Measurements from ENCODE around the genes PLPPR2, RGL3 and RAD23A.

- PRO-cap = no peak
- RAMPAGE, long total RNA = no peak
Observed at GRCh38 chr19:11355040-11355994, at the start of gene PLPPR2. Gene PLPPR2 (plus strand): TSS chr19:11355432.

GRCh38 chr19:11406364-11406872 lies 12.7 kb downstream of the RGL3 start:
- PRO-cap = no peak
- RAMPAGE, long total RNA = no peak

- PRO-cap = no peak
- RAMPAGE, long total RNA = no peak
Observed at GRCh38 chr19:11419217-11419684, at the start of gene RGL3. Gene RGL3 (minus strand): TSS chr19:11419314.

GRCh38 chr19:11440960-11441472 lies 5.6 kb downstream of the PRKCSH start:
- PRO-cap = no peak
- RAMPAGE, long total RNA = no peak

DNA sequence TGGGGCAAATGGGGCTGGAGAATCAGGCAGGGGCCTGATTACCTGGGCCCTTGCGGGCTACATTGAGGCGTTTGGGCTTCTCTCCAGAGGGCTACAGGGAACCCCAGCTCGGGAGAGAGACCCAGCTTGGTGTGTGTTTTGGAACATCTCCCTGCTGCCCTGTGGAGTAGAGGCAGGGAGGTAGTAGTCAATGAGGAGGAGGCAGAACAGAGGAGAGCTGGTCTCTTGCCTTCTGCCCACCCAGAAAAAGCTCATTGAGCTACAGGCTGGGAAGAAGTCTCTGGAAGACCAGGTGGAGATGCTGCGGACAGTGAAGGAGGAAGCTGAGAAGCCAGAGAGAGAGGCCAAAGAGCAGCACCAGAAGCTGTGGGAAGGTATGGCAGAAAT lies 6.7 kb downstream of the PRKCSH start:
- PRO-cap = no peak
- RAMPAGE, long total RNA = no peak

GRCh38 chr19:11624084-11624476 lies 26.8 kb downstream of the ZNF627 start:
- PRO-cap = no peak
- RAMPAGE, long total RNA = no peak

DNA sequence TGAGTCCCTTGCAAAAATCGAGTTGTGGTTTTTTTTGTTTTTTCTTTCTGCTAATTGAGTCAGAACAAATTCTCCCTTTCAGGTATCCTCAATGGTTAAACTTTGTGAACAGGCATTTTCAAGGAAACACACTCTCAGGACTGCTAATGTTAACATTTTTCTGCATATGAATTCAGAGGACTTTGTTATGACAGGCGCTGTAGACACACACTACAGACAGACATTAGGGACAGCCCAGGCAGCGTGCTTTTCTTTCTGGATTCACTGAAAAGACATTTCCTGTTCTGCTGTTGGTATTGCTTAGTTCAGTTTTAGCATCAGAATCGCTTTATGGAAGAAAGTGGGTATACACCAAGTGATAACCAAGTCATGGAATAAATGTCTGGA lies 34.8 kb downstream of the ZNF433 start:
- PRO-cap = no peak
- RAMPAGE, long total RNA = no peak

- PRO-cap = no peak
- RAMPAGE, long total RNA = no peak
Observed at GRCh38 chr19:12091988-12093139, 27.8 kb downstream of the ZNF844 start.

DNA sequence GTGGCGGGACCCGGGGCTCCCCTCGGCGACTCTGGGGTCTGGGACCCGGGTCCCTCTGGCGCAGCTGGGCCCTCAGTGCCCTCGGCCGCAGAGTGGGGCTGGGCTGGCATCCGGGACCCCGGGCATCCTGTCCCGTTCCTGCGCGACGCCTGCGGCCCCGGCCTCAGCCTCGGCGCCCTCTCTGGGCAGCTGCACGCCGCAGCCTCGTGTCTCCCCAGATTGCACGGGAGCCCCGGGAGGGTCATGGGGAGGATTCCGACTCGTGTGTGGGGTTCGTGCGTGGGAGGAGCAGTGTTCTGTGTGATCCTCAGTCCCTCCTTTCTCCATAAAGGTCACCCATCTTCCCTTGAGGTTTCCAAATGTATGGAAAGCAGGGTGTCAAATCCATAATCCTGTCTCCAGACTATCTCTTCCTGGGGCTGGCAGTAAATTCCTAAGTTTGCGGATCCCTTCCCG lies 32.3 kb downstream of the ZNF136 start:
- PRO-cap = no peak
- RAMPAGE, long total RNA = no peak

DNA sequence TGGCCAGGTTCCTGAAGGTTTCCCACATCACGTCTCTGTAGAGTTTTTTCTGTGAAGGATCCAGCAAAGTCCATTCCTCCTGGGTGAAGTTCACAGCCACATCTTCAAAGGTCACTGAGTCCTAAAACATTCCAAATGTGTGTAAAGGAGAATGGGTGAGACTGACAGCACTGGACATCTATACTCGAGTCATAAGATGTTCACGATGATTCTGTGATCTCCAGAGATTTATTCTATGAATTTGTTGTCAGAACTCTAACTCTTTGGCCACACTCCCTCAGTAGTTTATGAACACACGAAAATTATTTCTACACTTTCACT lies 44.5 kb downstream of the ZNF44 start:
- PRO-cap = no peak
- RAMPAGE, long total RNA = no peak

- PRO-cap = no peak
- RAMPAGE, long total RNA = no peak
Observed at GRCh38 chr19:12615388-12615639, 4.6 kb downstream of the ZNF791 start.

DNA sequence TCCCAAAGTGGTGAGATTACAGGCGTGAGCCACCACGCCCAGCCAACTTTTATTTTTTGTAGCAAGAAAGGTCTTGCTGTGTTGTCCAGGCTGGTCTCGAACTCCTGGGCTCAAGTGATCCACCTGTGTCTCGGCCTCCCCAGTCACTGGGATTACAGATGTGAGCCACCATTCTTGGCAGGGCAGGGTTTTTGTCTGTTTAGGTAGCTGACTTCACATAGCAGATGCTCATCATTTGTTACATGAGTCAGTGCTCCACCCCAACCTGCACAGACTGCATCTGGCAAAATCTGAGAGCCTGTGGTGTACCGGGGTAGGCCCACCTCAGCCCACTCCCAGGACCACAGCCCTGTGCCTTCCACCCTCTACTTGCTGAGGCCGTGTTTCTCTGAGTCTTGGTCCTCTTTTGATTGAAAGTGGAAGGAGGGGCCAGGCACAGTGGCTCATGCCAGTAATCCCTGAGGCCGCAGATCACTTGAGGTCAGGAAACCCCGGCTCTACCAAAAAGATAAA lies 4.2 kb upstream of the TNPO2 start:
- PRO-cap = no peak
- RAMPAGE, long total RNA = no peak

DNA sequence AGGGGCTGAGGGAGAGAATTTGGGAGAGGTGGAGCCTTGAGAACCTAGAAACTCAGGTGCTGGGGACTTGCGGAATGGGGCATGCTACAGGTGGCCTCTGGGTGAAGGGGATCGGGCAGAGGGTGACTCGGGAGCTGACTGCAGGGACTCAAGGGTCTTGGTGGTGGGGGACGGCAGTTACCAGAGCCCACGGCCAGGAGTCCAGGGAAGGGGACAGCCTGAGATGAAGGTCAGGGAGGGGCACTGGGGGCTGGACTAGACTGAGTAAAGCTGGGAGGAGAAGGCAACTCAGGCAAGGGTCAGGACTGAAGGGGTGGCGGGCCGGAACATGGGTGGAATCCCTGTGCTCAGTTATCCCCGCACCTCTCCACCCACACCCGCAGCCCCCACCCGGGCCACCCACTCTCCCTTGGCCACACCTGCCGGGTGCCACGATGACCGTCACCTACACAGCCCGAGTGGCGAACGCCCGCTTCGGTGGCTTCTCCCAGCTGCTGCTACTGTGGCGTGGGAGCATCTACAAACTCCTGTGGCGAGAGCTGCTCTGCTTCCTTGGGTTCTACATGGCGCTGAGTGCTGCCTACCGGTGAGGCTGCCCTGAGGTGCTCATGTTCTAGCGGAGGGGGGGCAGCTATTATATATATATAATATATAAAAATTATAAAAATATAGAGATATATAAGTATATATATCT lies 715 bp downstream of the BEST2 start:
- PRO-cap = no peak
- RAMPAGE, long total RNA = no peak

GRCh38 chr19:12757466-12758163 lies 6.0 kb downstream of the BEST2 start:
- PRO-cap = no peak
- RAMPAGE, long total RNA = no peak

DNA sequence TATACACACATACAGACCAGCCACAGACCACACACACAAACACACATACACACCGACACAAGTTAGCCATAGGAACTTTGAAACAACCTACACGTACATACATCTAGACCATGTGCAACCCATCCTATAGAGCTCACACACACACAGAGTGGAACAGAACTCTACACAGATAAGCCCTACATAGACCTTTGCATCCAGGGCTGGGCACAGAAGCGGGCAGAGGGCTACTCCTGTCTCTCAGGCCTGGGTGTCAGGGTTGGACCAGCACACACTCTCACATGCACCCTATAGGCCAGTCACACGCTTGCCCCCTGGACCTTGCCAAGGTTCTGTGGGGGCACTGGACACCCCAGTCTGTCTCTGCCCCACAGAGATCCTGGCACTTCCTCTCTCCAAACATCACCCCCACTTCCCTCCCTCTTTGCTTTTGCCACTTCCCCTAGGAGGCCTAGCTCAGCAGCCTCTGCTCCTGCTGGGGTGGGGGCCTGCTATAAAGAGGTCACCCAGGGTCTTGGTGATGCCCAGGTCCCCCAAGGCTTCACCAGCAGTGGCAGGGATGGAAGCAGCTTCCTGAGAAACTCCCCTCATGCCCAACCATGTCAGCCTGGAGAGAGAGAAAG lies 5.7 kb upstream of the JUNB start:
- PRO-cap = no peak
- RAMPAGE, long total RNA = no peak

DNA sequence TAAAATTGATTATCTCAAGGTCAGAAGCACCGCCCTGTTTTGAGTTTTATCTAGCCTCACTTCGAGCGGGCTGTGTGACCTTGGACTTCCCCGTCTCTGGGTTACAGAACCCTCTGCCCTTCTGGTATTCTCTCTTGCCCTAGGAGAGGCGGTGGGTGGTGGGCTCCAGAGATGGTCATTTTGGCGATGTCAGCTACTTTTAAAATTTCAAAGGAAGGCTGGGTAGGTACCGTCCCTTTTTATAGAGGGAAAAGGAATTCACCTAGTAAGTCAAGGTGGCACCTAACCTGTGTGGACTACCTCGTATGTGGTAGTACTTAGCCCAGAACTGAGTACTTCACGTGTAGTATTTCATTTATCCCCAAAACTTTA lies 398 bp upstream of the FARSA start:
- PRO-cap = no peak
- RAMPAGE, long total RNA = no peak

- PRO-cap = no peak
- RAMPAGE, long total RNA = no peak
Observed at GRCh38 chr19:12938924-12939062, 384 bp downstream of the CALR start.

DNA sequence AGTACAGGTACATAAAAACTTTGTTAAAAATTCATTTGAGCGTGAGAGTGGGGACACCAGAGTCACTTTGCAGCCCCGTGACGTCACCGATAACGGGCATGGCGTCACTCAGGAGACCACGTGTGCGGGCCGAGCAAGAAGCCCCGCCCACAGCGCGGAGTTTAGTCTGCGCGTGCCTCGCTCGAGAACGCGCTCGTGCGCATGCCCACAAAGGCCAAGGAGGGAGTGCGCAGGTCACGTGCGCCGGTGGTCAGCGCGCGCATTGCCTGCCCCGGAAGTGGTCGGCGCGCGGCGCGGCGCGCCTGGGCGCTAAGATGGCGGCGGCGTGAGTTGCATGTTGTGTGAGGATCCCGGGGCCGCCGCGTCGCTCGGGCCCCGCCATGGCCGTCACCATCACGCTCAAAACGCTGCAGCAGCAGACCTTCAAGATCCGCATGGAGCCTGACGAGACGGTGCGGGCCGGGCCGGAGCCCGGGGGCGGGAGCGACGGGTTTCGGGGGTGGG lies at the start of gene RAD23A:
TSS of gene RAD23A (plus strand) at position 294 of the 504 bp plus-strand sequence.
- PRO-cap = no peak
- RAMPAGE, long total RNA = start-site peak on the plus strand centred at position 298 of the sequence, 18 bp wide, 512 and 857 reads in 2 replicates

DNA sequence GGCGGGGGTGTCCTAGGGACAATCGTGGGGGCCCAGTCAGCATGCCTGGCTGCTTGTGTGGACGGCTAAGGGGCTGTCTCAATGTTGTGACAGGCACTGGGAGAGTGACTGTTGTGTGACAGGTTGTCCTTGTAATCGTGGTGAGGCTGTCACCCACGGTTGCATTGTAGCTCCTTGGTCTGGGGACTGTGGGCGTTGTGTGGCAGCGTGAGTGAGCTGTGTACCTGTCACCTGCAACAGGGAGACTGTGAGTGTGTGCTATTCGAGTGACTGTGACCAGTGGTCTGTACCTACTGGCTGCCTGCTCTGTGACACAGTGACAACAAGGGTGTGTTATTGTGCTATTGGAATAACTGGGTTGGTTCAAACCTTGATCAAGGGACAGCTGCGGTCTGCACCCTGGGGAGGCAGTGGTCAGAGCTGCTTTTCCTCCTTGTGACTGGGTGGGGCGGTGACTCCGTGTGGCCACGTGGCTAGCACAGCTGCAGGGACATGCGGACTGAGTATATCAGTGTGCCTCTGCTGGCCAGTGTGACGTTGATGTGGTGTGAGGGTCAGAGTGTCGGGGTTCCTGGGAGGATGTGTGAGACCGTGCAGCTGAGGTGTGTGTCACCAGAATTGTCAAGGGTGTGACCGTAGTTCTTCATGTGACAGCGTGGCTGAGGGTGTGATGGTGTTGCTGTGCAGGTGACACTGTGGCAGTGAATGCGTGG lies 10.2 kb upstream of the NFIX start:
- PRO-cap = no peak
- RAMPAGE, long total RNA = no peak

GRCh38 chr19:12985680-12986268 lies 9.5 kb upstream of the NFIX start:
- PRO-cap = no peak
- RAMPAGE, long total RNA = no peak